Prostate gland (tissue), 2 donors: Measurements from ENCODE around the genes CD40LG, SPANXA2 and SLITRK2.

DNA sequence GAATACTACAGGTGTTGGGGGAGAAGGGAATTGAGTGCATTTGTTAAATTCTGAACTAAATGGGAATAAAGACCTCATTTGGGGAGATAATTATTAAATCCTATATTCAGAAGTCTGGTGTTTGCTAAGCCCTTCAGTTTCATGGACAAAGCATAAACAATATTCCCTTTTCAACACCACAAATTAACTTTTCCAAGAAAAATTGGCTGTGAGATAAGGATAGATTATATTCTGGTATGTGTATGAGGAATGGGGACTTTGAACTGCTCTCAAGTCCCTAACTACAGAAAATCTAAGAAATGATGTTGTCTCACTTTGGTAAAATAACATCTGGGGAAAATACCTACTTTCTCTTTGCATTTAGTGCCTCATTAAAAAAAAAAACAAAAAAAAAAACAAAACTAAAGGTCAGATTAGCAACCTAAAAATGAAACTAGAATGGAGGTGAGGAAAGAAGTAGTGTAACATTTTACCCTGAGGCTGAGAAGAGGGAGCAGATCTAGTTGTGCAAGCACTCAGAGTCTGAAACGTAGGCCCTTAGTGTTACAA, 55.9 kb downstream of the VGLL1 start:
- PRO-cap, result no peak
- RAMPAGE, long total RNA, 2 experiments, result no peak in any of the 2 experiments

DNA sequence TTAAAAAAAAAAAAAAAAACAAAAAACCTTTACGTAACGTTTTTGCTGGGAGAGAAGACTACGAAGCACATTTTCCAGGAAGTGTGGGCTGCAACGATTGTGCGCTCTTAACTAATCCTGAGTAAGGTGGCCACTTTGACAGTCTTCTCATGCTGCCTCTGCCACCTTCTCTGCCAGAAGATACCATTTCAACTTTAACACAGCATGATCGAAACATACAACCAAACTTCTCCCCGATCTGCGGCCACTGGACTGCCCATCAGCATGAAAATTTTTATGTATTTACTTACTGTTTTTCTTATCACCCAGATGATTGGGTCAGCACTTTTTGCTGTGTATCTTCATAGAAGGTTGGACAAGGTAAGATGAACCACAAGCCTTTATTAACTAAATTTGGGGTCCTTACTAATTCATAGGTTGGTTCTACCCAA, at the start of gene CD40LG:
Gene CD40LG (plus strand): TSS at position 114 of the 431 bp plus-strand sequence.
- PRO-cap, result no peak
- RAMPAGE, long total RNA, 2 experiments, result no peak in any of the 2 experiments

- PRO-cap, result no peak
- RAMPAGE, long total RNA, 2 experiments, result no peak in any of the 2 experiments
Measured at GRCh38 chrX:136653558-136653852, 5.5 kb downstream of the CD40LG start.

- PRO-cap, result unidirectional peak, minus-strand start at chrX:137032017
- RAMPAGE, long total RNA, 2 experiments, result no peak in any of the 2 experiments
Measured at GRCh38 chrX:137031919-137032190, 1.9 kb downstream of the GPR101 start.

DNA sequence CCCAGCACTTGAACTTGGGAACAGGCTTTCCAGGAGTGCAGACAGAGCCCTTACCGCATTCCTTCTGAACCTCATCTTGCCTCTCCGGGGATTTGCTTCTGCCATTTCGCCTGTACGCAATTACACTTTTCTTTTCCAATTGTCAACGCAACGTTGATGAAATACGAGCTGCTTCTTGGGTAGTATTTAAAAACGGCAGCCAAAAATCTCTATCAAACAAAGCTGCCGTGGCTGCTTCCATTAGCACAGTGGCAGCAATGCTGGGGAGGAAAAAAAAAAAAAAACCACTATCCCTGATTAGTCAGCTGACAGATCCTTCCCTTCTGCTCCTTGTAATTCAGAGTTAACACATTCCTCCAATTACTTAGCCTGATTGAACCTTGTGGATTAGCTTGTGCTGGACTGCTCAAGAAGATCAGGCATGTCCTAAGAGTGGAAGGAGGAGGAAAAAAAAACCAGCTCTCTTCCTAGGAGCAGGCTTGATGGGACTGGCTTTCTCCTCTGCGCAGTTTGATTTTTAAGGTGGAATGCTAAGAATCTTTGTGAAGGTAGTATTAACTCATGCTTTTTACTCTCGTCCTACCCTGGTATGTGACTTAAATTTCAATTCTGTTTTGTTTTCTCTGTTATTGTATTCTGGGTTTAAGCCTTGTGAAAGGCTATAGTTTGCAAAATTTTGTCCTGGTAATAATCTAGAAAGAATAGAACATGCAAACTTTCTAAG, 65.4 kb downstream of the MCF2 start:
- PRO-cap, result no peak
- RAMPAGE, long total RNA, 2 experiments, result start-site peak on the minus strand in 1 of 2 experiments, centred at position 402 of the sequence, 25 reads per replicate

DNA sequence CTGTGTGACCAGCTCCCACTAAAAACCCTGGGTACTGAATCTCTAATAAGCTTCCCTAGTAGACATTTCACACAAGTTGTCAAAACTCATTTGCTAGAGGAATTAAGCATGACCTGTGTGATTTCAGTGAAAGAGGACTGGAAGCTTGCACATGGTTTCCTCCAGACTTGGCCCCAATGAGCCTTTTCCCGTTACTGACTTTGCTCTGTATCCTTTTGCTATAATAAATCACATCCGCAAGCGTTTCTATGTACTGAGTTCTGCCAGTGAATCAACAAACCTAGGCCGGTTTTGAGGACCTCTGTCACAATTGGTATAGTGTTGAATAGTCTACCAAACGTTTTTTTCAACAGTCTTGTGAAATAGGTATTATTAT, 8.2 kb downstream of the ATP11C start:
- PRO-cap, result no peak
- RAMPAGE, long total RNA, 2 experiments, result no peak in any of the 2 experiments

- PRO-cap, result no peak
- RAMPAGE, long total RNA, 2 experiments, result no peak in any of the 2 experiments
Measured at GRCh38 chrX:139931049-139931677, 1.7 kb downstream of the ATP11C start.

- PRO-cap, result no peak
- RAMPAGE, long total RNA, 2 experiments, result no peak in any of the 2 experiments
Measured at GRCh38 chrX:140764974-140765481, 237.4 kb upstream of the SPANXB1 start.

- PRO-cap, result no peak
- RAMPAGE, long total RNA, 2 experiments, result no peak in any of the 2 experiments
Measured at GRCh38 chrX:141589471-141589927, at the start of gene SPANXA2. Gene SPANXA2, plus strand, starts transcription at chrX:141589708.

- PRO-cap, result no peak
- RAMPAGE, long total RNA, 2 experiments, result no peak in any of the 2 experiments
Measured at GRCh38 chrX:143634266-143635386, 1.3 kb downstream of the SLITRK4 start.

DNA sequence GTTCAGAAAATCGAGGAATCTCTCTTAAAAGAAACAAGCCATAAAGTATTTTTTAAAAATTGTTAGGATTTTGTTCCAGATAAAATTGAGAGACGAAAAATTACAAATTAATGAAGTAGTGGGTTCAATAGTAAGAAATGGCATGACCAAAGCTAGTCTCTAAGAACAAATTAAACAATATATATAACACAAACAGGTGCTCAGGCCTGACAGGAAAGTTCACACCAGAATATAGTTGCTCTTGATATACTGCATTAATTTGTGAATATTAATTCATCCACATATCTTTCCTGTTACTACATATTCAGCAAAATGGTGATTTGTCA, 698.0 kb upstream of the SPANXN2 start:
- PRO-cap, result no peak
- RAMPAGE, long total RNA, 2 experiments, result no peak in any of the 2 experiments

DNA sequence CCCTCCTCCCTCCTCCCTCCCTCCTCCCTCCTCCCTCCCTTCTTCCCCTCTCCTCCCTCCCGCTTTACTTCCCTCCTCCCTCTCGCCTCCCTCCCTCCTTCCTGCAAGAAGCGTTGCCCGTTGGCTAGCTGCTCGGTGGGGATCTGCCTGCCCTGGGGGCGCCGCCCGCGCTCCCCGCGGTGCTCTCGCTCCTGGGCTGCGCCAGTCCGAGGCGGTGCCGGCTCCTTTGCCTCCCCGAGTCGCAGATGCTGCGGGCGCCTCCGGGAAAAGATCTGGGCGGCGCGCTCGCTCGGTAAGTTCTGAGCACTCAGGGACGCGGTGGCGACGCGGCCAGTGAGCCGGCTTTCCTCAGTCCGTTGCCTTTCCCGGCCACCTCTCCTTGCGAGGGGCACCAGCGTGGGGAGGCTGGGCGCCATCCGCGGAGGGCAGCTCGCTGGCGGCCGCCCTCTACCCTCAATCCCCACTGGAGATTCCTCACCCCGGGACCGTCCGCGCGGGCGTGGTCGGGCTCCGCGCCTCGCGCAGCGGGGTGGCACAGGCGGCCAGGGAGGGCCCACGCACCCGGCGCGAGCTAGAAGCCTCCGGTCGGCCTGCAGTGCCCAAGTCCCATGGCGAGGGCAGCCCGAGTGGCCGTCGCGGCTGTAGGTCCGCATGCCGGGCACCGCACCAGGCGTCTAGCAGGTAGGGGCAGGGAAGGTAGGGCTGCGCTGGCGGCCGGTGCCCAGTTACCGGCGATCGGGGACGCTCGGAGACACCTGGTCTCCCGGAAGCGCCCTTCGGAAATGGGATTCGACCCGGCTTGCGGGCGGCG, at the start of gene SLITRK2:
Gene SLITRK2 (plus strand): TSS at position 95 of the 811 bp plus-strand sequence.
- PRO-cap, result bidirectional peak, plus-strand start at position 204 of the sequence, minus-strand start outside the sequence
- RAMPAGE, long total RNA, 2 experiments, result no peak in any of the 2 experiments

- PRO-cap, result no peak
- RAMPAGE, long total RNA, 2 experiments, result no peak in any of the 2 experiments
Measured at GRCh38 chrX:147183168-147183509, 368.6 kb upstream of the CXorf51A start.

DNA sequence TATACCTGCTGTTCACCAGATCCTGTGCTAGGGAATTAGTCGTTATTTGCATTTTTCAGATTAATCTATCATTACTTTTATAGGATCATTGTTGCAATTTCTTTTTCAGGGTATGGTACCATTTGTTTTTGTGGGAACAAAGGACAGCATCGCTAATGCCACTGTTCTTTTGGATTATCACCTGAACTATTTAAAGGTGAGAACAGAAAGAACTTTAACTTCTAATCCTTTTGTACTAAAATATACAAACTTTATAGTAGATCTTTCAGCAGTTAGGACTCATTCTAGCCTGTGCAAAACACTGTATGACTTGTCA, 28.7 kb downstream of the FMR1 start:
- PRO-cap, result no peak
- RAMPAGE, long total RNA, 2 experiments, result no peak in any of the 2 experiments

DNA sequence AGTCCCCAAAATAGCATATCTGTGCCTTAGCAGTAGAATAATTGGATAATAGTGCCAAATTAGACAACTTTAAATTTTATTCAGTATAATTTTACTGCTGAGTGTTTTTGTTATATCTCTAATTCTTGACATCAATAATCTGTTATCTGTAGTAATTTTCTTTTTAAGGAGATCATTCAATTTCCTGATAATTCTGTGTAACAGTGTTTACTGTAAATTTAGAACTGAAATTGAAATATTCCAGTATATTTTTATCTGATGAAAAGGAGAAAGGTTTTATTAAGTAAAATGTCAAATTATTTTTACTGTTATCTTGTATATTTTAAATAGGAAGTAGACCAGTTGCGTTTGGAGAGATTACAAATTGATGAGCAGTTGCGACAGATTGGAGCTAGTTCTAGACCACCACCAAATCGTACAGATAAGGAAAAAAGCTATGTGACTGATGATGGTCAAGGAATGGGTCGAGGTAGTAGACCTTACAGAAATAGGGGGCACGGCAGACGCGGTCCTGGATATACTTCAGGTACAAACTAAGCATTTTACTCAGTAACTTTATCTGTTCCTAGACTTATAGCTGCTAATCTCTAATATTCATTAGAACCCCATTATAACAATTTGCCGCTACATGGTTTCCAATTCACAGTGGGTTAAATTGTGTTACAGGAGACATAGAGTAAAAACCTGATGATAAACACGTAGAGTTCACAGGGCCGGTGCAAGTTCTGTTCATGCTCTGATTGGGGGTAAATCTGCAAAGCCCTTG, 31.3 kb downstream of the FMR1 start:
- PRO-cap, result no peak
- RAMPAGE, long total RNA, 2 experiments, result no peak in any of the 2 experiments

- PRO-cap, result no peak
- RAMPAGE, long total RNA, 2 experiments, result no peak in any of the 2 experiments
Measured at GRCh38 chrX:148051949-148052466, 70.9 kb downstream of the FMR1NB start.

- PRO-cap, result no peak
- RAMPAGE, long total RNA, 2 experiments, result no peak in any of the 2 experiments
Measured at GRCh38 chrX:148459157-148459751, 41.2 kb upstream of the AFF2 start.

GRCh38 chrX:149313896-149314467, 101.3 kb downstream of the ENSG00000287585 start:
- PRO-cap, result no peak
- RAMPAGE, long total RNA, 2 experiments, result no peak in any of the 2 experiments

DNA sequence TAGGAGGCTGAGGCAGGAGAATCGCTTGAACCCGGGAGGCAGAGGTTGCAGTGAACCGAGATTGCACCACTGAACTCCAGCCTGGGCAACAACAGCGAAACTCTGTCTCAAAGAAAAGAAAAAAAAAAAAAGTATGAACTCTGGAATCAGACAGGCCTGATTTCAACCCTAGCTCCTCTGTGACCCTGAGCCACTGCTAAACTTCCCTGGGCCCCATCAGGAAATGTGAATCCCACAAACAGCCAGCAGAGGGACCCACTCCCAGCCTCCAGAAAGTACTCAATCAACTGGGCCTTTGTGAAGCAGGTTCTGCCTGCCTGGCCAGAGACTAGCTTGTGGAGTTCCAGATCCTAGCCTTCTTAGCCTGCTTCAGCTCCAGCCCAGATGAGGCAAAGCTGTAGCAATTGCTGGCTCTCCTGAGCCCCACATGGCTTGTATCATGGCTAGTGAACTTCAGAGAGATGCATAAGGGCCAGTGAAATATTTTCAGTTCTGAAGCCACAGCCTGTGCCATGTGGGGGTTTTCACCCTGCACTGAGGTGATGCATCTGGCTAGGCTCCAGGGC, 7.2 kb upstream of the IDS start:
- PRO-cap, result no peak
- RAMPAGE, long total RNA, 2 experiments, result no peak in any of the 2 experiments

DNA sequence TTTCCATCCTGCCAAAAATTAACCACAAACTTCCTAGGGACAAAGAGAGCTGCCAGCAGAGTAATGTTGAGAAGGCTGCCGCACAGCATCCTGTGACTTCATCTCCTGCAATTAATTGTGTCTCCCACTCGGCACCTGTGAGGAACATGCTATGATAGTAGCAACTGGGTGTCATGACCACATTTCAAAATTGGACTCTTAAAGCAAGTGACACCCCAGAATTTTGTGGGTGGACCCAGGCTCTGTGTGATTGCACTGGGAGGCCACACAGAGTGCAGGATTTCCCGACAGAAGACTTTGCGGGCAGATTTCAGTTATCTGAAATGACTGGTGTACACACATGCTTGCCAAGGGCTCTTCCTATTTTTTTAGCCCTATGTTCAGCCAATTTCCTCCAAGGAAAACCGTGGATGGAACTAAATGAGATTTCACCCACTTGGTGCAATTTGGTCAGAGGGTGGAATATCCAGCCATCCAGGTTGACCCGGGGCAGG, 9.1 kb upstream of the IDS start:
- PRO-cap, result no peak
- RAMPAGE, long total RNA, 2 experiments, result no peak in any of the 2 experiments